Thyroid gland (tissue), 7 donors: ENCODE data around the gene NFATC2.

DNA sequence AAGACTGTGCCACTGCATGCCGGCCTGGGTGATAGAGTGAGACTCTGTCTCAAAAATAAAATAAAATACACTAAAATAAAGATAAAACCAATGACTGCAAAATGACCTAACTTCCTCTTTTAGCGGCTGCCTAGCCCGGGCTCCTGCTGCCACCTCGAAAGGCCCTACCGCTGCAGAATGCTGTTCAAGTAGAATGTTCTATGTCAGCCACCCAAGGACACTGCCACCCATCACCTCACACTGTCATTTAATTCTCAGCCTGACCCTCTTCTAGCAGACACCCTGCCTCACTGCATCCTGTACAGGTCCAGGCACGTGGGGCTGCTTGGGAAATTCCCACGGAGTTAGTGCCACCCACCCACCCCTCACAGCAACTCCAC lies 17.4 kb downstream of the NFATC2 start:
- PRO-cap, 2 experiments: no peak in any of the 2 experiments
- RAMPAGE, long total RNA, 5 experiments: no peak in any of the 5 experiments

DNA sequence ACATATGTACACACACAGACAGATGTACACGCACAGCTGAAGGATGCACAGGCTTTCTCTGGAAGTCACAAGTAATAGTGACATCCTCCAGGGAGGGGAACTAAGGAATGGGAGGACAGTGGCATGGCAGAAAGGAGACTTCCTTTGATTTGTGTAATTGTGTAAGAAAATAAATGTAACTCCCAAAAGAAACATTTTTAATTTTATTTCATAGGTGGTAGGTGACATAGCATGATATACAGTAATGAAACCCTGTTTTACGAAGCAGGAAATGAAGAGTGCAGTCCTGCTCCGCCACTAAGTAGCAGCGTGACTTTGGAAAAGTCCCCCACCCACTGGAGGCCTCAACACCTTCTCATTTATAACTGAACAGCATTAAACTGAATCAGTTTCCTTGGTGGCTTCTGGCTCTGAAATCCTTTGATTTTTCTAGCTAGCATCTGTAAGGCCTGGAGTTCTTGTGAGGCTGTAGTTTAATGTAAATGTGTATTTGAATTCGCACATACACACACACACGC lies 14.0 kb downstream of the NFATC2 start:
- PRO-cap, 2 experiments: no peak in any of the 2 experiments
- RAMPAGE, long total RNA, 5 experiments: no peak in any of the 5 experiments

- PRO-cap, 2 experiments: peak in 2 of 2 experiments; most common plus-strand start chr20:51542118 (in 1); most common minus-strand start chr20:51542683 (in 2)
- RAMPAGE, long total RNA, 5 experiments: no peak in any of the 5 experiments
Observed at GRCh38 chr20:51541928-51543012, at the start of gene NFATC2. Gene NFATC2 (minus strand): TSS chr20:51542719.

GRCh38 chr20:51594720-51595453 lies 52.4 kb upstream of the NFATC2 start:
- PRO-cap, 2 experiments: no peak in any of the 2 experiments
- RAMPAGE, long total RNA, 5 experiments: no peak in any of the 5 experiments

DNA sequence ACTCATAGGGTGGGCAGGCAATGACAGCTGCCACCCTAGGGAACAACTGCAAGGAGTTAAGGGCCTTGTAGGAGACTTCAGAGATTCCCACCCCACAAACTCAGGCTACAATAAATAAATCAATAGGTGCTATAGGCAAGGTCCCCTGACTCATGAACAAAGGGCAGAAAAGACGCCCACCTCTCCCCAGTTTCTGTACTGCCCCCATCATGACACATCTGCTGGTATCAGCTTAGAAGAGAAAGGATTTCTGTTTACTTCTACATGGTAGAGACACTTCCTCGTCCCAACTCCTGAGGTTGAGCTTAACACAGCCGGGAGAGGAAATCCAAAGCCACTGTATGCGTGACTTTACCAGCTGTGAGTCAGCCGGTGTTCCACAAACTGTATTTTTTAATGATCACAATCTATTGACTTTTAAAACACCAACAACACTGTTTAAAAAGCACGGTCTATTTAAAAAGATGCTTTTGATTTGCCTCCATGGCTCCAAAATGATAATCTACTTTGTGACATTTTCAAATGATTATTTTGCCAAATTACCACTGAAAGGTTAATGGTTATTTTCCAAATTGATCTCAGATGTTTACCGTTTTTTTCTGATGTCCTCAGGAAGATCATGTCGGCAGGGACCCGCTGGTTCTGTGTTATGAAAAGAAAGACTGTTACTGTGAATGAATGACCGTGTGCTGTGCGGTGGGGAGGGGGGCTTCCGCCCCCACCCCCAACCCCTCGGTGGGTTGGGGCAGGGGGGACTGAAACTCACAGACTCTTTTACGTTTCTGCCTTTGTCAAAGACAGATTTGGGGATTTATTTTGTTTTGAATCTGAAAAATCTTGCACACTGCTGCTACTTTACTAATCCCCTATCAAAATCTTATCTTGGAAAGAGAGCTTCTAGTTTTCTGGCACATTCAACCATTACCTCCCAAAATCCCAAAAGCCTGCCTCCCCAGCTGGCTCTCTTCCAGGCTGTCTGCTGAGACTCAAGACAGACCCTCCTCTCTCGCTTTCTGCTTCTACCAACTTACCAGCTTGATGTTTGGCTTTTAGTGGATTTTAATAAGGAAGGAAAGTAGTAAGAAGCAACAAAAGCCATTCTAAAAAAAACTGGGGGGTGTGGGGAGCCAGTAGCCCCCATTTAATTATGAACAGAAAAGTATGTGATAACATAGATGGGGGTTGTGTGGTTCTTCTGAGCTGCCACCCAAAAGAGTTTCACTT lies 72.3 kb downstream of the ATP9A start:
- PRO-cap, 2 experiments: peak in 1 of 2 experiments; most common plus-strand start position 289 of the sequence (in 1); most common minus-strand start position 158 of the sequence (in 1)
- RAMPAGE, long total RNA, 5 experiments: no peak in any of the 5 experiments

- PRO-cap, 2 experiments: no peak in any of the 2 experiments
- RAMPAGE, long total RNA, 5 experiments: no peak in any of the 5 experiments
Observed at GRCh38 chr20:51701372-51701846, 66.8 kb downstream of the ATP9A start.

- PRO-cap, 2 experiments: no peak in any of the 2 experiments
- RAMPAGE, long total RNA, 5 experiments: no peak in any of the 5 experiments
Observed at GRCh38 chr20:51760925-51761214, 7.3 kb downstream of the ATP9A start.

GRCh38 chr20:51768766-51769185 lies 586 bp upstream of the ATP9A start:
- PRO-cap, 2 experiments: no peak in any of the 2 experiments
- RAMPAGE, long total RNA, 5 experiments: no peak in any of the 5 experiments

DNA sequence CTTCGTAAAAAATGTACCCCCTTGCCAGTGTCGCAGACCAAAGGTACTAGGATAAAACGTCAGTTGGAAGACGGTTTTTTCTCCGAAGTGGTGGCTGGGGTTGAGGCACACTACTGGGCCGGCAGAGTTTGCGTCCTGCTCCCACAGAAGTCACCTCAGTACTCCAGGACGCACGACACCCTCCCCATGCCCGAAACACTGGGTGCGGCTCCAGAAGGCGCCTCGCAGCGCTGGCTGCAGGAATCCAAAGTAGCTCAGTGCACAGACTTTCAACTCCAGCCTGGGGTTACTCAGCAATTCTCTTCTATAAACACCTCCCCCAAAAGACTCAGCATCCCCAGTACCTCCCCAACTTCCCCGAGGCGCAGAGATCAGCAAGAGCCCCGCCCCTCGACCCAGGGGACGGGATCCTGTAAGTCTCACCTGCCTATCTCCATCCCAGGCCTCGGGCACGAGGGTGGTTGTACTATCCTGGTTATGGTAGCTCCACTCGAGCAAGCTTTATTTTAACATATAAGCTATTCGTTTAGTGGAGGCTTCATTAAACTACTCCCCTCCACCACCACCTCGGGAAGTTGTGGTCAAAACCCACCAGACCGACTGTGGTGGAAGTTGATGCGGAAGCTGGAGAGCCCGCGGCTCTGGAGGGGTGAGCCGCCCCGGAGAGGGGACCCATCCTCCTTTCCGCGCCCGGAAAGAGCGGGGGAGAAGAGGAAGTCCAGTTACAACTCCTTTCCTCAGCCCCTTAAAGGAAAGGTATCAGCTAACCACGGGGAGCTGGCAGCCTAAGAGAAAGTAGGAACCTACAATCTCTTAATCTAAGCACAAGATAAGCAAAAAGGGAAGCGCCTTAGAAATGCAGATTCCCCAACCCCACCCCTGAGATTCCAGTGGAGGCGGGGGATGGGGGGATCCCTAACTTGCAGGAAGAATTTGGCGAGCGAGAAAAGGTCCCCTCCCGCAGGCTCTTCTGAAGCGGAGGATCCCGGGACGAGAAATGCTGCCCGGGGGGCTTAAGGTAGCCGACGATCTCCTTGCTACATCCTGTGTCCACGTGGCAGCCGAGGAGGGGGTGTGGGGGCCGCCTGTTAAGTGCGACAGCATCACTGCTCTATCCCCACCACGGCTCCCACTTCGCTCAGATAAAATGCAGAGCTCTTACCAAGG lies 87.8 kb downstream of the ZFP64 start:
- PRO-cap, 2 experiments: no peak in any of the 2 experiments
- RAMPAGE, long total RNA, 5 experiments: no peak in any of the 5 experiments

GRCh38 chr20:52191915-52192891 lies 624 bp upstream of the ZFP64 start:
- PRO-cap, 2 experiments: no peak in any of the 2 experiments
- RAMPAGE, long total RNA, 5 experiments: no peak in any of the 5 experiments

DNA sequence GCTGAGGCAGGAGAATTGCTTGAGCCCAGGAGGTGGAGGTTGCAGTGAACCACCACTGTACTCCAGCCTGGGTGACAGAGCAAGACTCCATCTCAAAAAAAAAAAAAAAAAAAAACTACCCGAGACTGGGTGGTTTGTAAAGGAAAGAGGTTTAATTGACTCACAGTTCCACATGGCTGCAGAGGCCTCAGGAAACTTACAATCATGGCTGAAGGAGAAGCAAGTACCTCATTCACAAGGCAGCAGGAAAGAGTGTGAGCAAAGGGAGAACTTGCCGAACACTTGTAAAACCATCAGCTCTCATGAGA lies 30.6 kb upstream of the ZFP64 start:
- PRO-cap, 2 experiments: no peak in any of the 2 experiments
- RAMPAGE, long total RNA, 5 experiments: no peak in any of the 5 experiments

DNA sequence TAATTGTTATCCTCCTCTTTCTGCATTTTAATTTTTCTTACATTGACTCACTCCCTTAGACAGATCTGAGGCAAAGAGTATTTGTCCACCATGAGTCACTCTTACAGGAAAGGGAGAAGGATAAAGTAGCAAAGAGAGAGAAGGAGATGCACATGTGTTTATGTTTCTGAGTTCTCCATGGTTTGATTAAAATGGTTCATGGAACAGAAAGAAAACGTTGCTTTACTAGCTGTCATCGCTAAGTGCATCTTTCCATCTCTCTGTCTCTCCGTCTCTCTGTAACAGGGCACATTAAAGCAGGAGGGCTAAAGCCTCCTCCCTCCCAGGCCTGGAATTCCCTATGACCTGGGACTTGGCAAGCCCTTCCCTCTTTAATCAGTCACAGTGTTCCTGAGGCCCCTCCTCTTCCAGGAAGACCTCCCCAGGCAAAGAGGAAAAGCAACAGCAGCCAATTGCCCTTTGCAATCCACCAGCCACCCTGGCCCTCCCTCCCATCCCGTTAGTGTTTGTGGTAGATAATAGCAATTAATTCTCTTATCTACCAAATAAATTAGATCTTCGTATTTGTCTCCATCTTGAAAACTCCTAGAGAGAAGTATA lies 112.8 kb upstream of the TSHZ2 start:
- PRO-cap, 2 experiments: peak in 1 of 2 experiments; most common minus-strand start position 342 of the sequence (in 1)
- RAMPAGE, long total RNA, 5 experiments: no peak in any of the 5 experiments

DNA sequence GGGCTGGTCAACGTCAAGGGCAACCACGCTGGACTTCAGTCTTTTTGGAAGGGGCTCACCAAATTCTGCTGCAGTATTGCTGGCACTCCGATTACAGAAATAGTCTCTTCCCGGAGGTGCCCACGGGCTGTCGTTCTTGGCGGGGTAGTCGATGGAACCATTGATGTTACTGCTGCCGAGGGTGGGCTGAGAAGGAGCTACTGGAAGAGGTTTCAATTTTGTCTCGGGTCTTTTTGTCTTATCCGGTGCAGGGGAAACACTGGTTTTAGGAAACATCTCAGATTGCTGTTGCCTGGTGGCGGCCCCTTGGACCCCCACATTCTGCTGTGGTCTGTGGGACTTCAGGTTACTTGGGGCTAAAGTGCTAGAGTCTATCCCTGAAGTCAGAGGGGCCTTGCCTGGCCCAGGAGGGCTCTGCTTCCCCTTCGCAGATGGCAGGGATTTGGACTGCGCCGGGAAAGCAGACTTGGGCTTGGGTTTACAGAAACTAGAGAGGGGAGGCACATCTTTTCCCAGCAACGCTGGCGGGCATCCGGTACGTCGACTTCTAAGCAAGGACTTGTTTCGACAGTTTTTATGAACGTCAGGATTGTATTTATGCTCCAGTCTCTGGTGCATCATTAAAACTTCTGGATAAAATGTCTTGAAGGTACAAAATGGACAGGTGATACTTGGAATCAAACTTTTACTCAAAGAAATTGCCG lies 17.5 kb downstream of the ZNF217 start:
- PRO-cap, 2 experiments: no peak in any of the 2 experiments
- RAMPAGE, long total RNA, 5 experiments: no peak in any of the 5 experiments

DNA sequence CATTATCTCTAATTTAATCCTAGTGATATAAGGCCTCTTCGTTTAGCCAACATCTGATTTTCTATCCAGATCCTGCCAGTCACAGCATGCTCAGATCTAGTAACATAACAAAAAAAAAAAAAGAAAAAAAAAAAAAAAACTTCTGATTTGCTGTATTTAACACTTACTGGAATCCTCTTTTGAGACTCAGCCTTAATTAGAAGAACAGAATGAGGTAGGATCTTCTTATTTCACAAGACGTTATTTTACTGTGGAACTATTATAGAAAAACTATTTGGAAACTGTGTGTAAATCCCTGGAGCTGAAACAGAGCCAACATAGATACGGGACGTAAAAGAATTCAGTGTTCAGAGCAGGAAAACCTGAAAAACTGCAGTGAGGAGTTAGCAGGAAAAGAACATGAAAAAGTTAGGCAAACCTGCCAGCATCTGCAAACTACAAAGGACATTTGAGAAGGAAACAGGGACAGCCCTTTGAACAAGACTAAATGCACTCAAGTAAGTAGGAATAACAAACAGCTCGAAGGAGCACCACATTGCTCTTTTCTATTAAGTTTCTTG lies 3.4 kb upstream of the ZNF217 start:
- PRO-cap, 2 experiments: no peak in any of the 2 experiments
- RAMPAGE, long total RNA, 5 experiments: no peak in any of the 5 experiments

DNA sequence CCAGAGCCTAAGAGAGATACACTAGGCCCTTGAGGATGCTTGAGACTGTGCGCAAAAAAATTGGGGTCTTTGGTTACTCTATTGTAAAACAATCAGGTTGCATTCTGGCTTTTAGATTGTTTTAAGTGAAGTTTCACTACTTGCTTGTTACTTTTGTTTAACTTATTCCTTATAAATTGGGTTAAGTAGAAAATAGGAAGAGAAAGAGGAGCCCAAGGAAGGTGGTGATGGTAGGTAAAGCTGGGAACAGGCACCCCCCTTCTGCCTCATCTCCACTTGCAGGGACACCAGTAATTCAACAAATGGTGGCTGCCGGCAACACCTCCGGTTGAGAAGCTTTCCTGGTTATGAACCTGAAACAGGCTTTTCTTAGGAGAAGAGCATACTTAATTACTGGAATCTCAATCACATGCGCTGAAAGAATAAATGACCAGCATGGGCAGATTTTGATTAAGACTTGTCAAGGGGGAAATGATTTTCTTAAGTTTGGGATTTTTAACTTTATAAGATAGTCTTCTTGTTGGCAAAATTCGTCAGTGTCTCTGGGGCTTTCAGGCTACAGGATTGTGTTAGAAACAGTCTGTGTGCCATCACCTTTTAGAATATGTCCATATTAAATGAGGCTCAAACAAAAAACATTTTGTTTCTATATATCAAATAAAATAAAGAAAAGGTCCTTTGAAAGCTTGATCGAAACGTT lies 159.0 kb upstream of the ZNF217 start:
- PRO-cap, 2 experiments: no peak in any of the 2 experiments
- RAMPAGE, long total RNA, 5 experiments: no peak in any of the 5 experiments

- PRO-cap, 2 experiments: no peak in any of the 2 experiments
- RAMPAGE, long total RNA, 5 experiments: no peak in any of the 5 experiments
Observed at GRCh38 chr20:53805790-53806162, 212.1 kb upstream of the ZNF217 start.

DNA sequence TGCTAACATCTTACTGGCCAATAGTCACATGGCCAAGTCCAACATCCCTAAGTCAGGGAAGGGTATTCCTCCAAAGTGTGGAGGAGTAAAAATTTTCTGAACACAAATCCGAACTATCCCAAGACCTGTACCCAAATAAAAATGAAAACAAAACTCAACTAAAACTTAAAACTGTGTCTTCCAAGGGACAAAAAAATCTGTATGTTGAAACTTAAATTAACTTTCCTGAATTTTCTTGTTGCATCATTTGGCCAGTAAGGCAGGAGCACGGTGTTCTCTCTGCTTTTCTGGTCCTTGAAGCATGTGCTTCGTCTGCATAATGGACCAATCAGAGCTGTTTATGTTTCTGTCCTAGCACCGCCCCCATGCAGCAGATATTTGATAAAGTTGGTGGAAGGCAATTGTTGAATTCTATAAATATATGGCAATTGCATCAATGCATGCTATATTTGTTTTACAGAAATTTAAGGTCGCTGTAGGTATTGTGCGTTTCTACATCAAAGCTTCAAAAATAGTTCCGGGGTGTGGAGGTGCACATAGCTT lies 206.5 kb downstream of the BCAS1 start:
- PRO-cap, 2 experiments: no peak in any of the 2 experiments
- RAMPAGE, long total RNA, 5 experiments: no peak in any of the 5 experiments

GRCh38 chr20:53884723-53884967 lies 185.7 kb downstream of the BCAS1 start:
- PRO-cap, 2 experiments: no peak in any of the 2 experiments
- RAMPAGE, long total RNA, 5 experiments: no peak in any of the 5 experiments

DNA sequence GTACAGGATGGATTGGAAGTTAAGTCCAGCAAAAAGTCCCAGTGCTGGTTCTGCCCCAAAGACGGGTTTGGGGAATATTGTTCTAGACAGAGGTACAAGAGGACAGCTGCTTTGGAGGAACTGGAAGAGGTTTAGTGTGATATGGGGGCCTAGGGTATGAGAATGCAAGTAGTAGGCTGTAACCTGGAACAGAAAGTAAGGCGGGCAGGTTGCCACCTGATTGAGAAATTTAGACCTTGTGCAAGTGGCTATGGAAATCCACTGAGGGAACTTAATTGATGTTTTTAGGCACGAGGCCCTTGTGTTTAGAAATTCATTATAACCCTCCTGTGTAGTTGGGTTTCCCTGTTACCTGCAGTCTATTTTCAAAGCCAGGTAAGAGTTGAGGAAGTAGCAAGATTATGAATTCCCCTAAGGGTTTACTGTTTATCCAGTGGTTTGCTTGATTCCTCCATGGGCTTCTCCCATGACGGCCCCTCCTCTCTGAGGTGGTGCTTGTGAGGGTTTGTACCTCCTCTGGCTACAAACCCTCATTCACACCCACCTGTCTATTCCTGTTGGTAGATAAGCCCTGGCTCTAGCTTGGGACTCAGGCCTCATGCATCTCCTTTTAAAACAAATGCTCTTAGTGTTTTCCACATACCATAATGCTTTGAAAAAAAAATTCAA lies 42.0 kb upstream of the BCAS1 start:
- PRO-cap, 2 experiments: no peak in any of the 2 experiments
- RAMPAGE, long total RNA, 5 experiments: no peak in any of the 5 experiments

DNA sequence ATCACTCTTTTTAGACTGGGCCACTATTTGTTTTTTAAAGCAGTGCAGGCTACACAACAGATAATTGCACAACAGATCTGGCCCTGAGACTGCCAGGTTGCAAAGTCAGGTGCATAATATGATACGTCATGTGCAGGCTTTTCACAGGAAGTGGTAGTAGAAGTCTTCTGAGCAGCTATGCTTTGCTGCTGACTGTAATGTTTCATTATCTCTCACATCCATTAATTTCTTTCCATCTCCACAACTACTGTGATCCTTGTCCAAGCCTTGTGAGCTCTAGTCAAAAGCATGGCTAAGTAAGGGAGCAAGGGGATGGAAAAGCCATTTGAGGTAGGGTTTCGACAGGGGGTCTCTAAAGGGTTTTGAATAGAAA lies 13.6 kb downstream of the PFDN4 start:
- PRO-cap, 2 experiments: no peak in any of the 2 experiments
- RAMPAGE, long total RNA, 5 experiments: no peak in any of the 5 experiments